K562 (cell line): ENCODE data around the genes PAN2 and PTGES3.

DNA sequence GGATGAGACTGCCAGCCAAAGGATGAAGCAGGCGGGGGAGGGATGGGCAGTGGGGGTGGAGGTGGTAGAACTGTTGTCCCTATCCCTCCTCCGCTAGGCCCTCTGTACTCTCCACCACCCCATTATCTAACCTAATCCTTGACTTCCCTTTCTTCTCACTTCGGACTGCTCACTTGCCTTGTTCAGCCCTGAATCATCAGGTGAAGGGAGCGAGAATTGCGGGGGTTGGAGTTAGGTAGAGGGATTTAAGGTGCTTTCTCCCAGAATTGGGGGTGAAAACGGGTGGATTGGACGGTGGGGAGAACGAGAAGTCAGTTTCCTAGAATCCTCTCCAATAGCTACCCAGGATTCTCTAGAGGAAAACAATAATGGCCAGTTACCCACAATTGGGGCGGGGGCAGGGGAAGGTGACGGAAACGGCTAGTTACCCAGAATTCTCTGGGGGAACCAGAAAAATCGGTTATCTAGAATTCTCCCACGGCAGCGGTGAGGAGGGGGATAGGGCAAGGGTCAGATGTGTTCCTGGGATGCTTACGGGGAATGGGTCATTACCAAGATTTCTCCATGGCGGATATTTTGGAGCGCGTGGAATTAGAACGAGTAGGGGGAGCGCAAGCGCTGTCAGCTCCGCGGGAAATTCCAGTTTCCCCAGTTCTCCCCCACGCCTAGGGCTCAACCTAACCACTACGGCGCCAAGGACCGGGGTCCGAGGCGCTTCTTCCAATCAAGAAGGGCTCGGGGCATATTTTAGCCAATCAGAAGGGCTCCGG, at the start of gene PAN2:
Gene PAN2 (minus strand): TSS at position 691 of the 770 bp plus-strand sequence.
- RAMPAGE, long total RNA = no peak
- RRBS = 3% methylated on average over 5 of the region's 31 CpGs
PRO-cap:
- standard = bidirectional peak, plus-strand start at position 446 of the sequence, minus-strand start at position 354 of the sequence; bidirectional peak, plus-strand start outside the sequence, minus-strand start at position 679 of the sequence
- CoPRO, capped RNA only, 2 experiments = peak in 2 of 2 experiments; most common minus-strand start position 657 of the sequence (in 2)
- CoPRO, capped and uncapped RNA, 2 experiments = peak in 2 of 2 experiments; most common plus-strand start position 462 of the sequence (in 1); most common minus-strand start position 313 of the sequence (in 1)
- CoPRO, uncapped RNA only, 2 experiments = peak in 1 of 2 experiments; most common minus-strand start position 602 of the sequence (in 1)
CAGE:
- cytosol, long polyA plus RNA = no peak
- long polyA plus RNA = no peak
- nucleolus, long total RNA = no peak
- nucleus, long polyA plus RNA = start-site peak on the minus strand centred at position 645 of the sequence, 83 bp wide, 3,065 and 3,600 reads in 2 replicates

DNA sequence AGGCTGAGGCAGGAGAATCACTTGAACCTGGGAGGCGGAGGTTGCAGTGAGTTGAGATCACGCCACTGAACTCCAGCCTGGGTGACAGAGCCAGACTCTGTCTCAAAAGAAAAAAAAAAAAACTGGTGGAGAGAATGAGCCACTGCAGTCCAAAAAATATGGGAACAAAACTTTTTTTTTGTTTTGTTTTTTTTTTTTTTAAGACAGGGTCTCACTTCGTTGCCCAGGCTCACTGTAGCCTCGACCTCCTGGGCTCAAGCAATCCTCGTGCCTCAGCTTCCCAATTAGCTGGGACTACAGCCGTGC, 3.7 kb upstream of the SPRYD4 start:
- RAMPAGE, long total RNA = no peak
- RRBS = no CpG with 5 or more reads among the region's 6 CpGs
PRO-cap:
- standard = no peak
- CoPRO, capped RNA only, 2 experiments = no peak in any of the 2 experiments
- CoPRO, capped and uncapped RNA, 2 experiments = no peak in any of the 2 experiments
- CoPRO, uncapped RNA only, 2 experiments = no peak in any of the 2 experiments
CAGE:
- cytosol, long polyA plus RNA = no peak
- long polyA plus RNA = no peak
- nucleolus, long total RNA = no peak
- nucleus, long polyA plus RNA = no peak

- RAMPAGE, long total RNA = no peak
- RRBS = 3% methylated on average over 16 of the region's 42 CpGs
PRO-cap:
- standard = bidirectional peak, plus-strand start at chr12:56635116, minus-strand start at chr12:56635043
- CoPRO, capped RNA only, 2 experiments = peak in 2 of 2 experiments; most common plus-strand start chr12:56635098 (in 2); most common minus-strand start chr12:56635025 (in 2)
- CoPRO, capped and uncapped RNA, 2 experiments = peak in 1 of 2 experiments; most common plus-strand start chr12:56635098 (in 1); most common minus-strand start chr12:56634977 (in 1)
- CoPRO, uncapped RNA only, 2 experiments = no peak in any of the 2 experiments
CAGE:
- cytosol, long polyA plus RNA = start-site peak on the minus strand at chr12:56634995-56635133, 22 and 23 reads in 2 replicates
- long polyA plus RNA = no peak
- nucleolus, long total RNA = no peak
- nucleus, long polyA plus RNA = no peak
These were observed 4.8 kb upstream of the BAZ2A start for GRCh38 chr12:56634839-56635448.

DNA sequence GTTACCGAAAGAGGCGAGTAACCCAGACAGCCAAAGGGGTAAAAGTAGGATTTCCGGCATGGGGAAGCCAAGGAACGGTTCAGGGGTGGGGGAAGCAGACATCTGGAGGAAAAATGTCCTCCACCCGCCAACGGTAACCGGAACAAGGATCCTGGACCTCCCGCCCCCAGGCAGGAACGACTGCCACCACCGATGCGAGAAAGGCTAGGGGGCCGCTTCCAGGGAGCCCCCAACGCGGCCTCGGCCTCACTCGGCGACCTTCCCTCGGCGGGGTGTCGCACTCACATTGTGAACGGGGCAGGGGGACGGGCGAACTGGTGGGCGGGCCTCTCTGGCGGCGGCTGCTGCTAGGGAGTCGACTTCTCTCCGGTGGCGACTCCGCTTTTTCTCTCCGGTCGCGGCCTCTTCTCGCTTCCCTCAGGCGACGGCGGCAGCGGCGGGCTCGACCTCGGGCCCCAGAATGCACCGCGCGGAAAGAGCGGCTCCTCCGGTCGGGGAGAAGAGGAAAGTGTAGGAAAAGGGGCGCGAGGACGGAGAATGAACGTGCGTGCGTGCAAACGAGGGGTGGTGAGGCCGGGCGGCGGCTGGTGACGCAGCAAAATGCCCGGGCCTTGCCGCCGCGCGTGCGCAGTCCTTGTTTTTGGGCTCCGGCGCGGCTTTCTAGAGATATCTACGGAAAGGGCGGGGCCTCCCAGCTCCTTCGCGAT, at the start of gene PTGES3:
Gene PTGES3 (minus strand): TSS at position 572 of the 707 bp plus-strand sequence.
- RAMPAGE, long total RNA = start-site peak on the minus strand centred at position 487 of the sequence, 296 bp wide, 14,842 and 9,698 reads in 2 replicates
- RRBS = 1% methylated on average over 26 of the region's 71 CpGs
PRO-cap:
- standard = bidirectional peak, plus-strand start outside the sequence, minus-strand start at position 462 of the sequence
- CoPRO, capped RNA only, 2 experiments = peak in 2 of 2 experiments; most common plus-strand start position 350 of the sequence (in 2); most common minus-strand start position 290 of the sequence (in 2)
- CoPRO, capped and uncapped RNA, 2 experiments = peak in 2 of 2 experiments; most common minus-strand start position 510 of the sequence (in 2)
- CoPRO, uncapped RNA only, 2 experiments = peak in 1 of 2 experiments; most common plus-strand start position 379 of the sequence (in 1); most common minus-strand start position 288 of the sequence (in 1)
CAGE:
- cytosol, long polyA plus RNA = start-site peak on the minus strand centred at position 502 of the sequence, 223 bp wide, 1,061 and 834 reads in 2 replicates
- long polyA plus RNA = start-site peak on the minus strand centred at position 473 of the sequence, 167 bp wide, 557 and 966 reads in 2 replicates
- nucleolus, long total RNA = no peak
- nucleus, long polyA plus RNA = start-site peak on the minus strand centred at position 479 of the sequence, 141 bp wide, 501 and 362 reads in 2 replicates

DNA sequence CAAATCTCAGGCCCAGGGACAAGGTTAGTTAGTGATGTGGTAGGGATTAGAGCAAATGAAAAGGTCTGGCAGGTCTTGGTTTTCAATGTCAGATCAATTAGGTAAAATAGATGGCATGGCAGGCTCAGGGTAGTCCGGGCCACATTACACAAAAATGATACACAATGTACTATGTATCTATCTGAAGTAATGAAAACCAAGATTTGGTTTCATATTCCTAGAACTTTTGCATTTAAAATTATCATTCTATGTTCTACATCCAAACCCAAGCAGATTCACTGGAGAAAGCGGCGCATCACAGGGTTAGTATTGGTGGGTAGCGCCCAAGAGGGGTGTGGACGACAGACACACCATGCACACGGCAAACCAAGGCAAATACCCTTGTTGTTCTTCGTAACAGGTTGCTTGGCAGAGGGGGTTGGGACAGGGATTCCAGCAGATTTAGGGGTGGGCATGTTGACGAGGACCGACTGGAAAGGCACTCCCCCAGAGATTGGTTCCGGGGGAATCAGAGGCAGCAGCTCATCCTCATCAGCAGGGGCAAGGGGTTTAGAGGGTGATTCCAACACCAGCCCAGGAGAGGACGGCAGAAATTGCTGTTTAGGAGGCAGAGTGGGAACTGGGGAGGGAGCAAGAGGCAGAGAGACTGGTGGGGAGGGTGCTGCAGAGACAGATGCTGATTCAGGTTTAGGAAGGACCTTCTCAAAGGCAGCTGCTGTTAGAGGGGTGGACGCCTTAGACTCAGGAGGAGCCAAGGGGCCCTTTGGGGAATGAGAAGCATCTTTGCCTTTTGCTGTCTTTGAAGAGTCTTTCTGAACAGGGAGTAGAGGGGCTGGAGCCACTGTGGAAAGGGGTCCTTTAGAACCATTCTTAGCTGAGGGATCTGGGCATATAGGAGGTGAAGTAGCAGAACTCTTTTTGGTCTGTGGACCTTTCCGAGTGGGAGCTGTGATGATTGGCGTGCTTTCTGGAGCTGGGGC, 9.3 kb downstream of the NACA start:
- RAMPAGE, long total RNA = no peak
- RRBS = no CpG with 5 or more reads among the region's 14 CpGs
PRO-cap:
- standard = no peak
- CoPRO, capped RNA only, 2 experiments = no peak in any of the 2 experiments
- CoPRO, capped and uncapped RNA, 2 experiments = peak in 1 of 2 experiments; most common minus-strand start position 683 of the sequence (in 1)
- CoPRO, uncapped RNA only, 2 experiments = peak in 2 of 2 experiments; most common plus-strand start position 54 of the sequence (in 1); most common minus-strand start position 717 of the sequence (in 1)
CAGE:
- cytosol, long polyA plus RNA = no peak
- long polyA plus RNA = no peak
- nucleolus, long total RNA = no peak
- nucleus, long polyA plus RNA = no peak

- RAMPAGE, long total RNA = no peak
- RRBS = no CpG with 5 or more reads among the region's 5 CpGs
PRO-cap:
- standard = no peak
- CoPRO, capped RNA only, 2 experiments = no peak in any of the 2 experiments
- CoPRO, capped and uncapped RNA, 2 experiments = no peak in any of the 2 experiments
- CoPRO, uncapped RNA only, 2 experiments = no peak in any of the 2 experiments
CAGE:
- cytosol, long polyA plus RNA = no peak
- long polyA plus RNA = no peak
- nucleolus, long total RNA = no peak
- nucleus, long polyA plus RNA = no peak
These were observed 866 bp downstream of the NACA start for GRCh38 chr12:56724284-56724581.

DNA sequence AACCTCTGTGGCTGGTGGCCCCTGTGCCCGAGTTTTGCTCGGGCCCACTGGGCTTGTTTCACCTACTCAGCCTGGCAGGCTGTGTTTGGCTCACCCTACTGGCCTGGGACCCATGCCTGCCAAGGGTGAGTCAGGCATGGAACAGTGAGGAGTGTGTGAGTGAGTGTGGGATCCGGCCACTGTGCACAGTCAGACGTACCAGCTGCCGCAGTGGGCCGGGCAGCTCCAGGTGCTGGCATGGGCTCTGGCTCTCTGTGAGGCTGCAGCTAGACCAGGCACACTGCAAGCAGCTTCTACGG, 40.6 kb downstream of the HSD17B6 start:
- RAMPAGE, long total RNA = no peak
- RRBS = 95% methylated on average over 3 of the region's 7 CpGs
PRO-cap:
- standard = no peak
- CoPRO, capped RNA only, 2 experiments = no peak in any of the 2 experiments
- CoPRO, capped and uncapped RNA, 2 experiments = no peak in any of the 2 experiments
- CoPRO, uncapped RNA only, 2 experiments = no peak in any of the 2 experiments
CAGE:
- cytosol, long polyA plus RNA = no peak
- long polyA plus RNA = no peak
- nucleolus, long total RNA = no peak
- nucleus, long polyA plus RNA = no peak

DNA sequence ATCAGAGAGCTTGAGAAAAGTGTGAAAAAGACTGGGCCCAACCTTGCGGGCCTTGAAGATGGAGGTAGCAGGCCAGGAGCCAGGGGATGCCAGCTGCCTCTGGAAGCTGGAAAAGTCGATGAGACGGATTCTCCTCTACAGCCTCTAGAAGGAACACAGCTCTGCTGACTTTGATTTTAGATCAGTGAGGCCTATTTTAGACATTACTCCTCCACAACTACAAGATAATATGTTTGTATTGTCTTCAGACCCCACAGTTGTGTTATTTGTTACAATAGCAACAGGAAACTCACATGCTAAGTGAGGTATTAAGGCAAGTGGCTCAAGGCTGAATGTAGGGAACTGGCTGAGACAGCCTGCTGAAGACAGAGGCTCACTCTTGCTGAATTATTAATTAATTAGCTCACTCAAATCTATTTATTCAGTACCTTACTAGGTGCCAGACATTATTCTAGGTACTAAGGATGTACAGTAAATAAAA, 1.9 kb downstream of the SDR9C7 start:
- RAMPAGE, long total RNA = no peak
- RRBS = no CpG with 5 or more reads among the region's 3 CpGs
PRO-cap:
- standard = no peak
- CoPRO, capped RNA only, 2 experiments = no peak in any of the 2 experiments
- CoPRO, capped and uncapped RNA, 2 experiments = no peak in any of the 2 experiments
- CoPRO, uncapped RNA only, 2 experiments = no peak in any of the 2 experiments
CAGE:
- cytosol, long polyA plus RNA = no peak
- long polyA plus RNA = no peak
- nucleolus, long total RNA = no peak
- nucleus, long polyA plus RNA = no peak

GRCh38 chr12:57026886-57027612, 10.7 kb upstream of the TAC3 start:
- RAMPAGE, long total RNA = no peak
- RRBS = no CpG with 5 or more reads among the region's 13 CpGs
PRO-cap:
- standard = unidirectional peak, plus-strand start at chr12:57027420
- CoPRO, capped RNA only, 2 experiments = peak in 2 of 2 experiments; most common plus-strand start chr12:57027420 (in 2); most common minus-strand start chr12:57027279 (in 1)
- CoPRO, capped and uncapped RNA, 2 experiments = peak in 2 of 2 experiments; most common plus-strand start chr12:57027420 (in 2); most common minus-strand start chr12:57027396 (in 1)
- CoPRO, uncapped RNA only, 2 experiments = no peak in any of the 2 experiments
CAGE:
- cytosol, long polyA plus RNA = no peak
- long polyA plus RNA = no peak
- nucleolus, long total RNA = no peak
- nucleus, long polyA plus RNA = no peak

GRCh38 chr12:57138702-57139427, 10.6 kb downstream of the LRP1 start:
- RAMPAGE, long total RNA = no peak
- RRBS = no CpG with 5 or more reads among the region's 9 CpGs
PRO-cap:
- standard = no peak
- CoPRO, capped RNA only, 2 experiments = no peak in any of the 2 experiments
- CoPRO, capped and uncapped RNA, 2 experiments = no peak in any of the 2 experiments
- CoPRO, uncapped RNA only, 2 experiments = no peak in any of the 2 experiments
CAGE:
- cytosol, long polyA plus RNA = no peak
- long polyA plus RNA = no peak
- nucleolus, long total RNA = no peak
- nucleus, long polyA plus RNA = no peak

GRCh38 chr12:57146719-57147785, 18.8 kb downstream of the LRP1 start:
- RAMPAGE, long total RNA = no peak
- RRBS = no CpG with 5 or more reads among the region's 9 CpGs
PRO-cap:
- standard = no peak
- CoPRO, capped RNA only, 2 experiments = no peak in any of the 2 experiments
- CoPRO, capped and uncapped RNA, 2 experiments = no peak in any of the 2 experiments
- CoPRO, uncapped RNA only, 2 experiments = no peak in any of the 2 experiments
CAGE:
- cytosol, long polyA plus RNA = no peak
- long polyA plus RNA = no peak
- nucleolus, long total RNA = no peak
- nucleus, long polyA plus RNA = no peak

GRCh38 chr12:57199621-57200123, 16.9 kb upstream of the NXPH4 start:
- RAMPAGE, long total RNA = no peak
- RRBS = 0% methylated on average over 1 of the region's 9 CpGs
PRO-cap:
- standard = no peak
- CoPRO, capped RNA only, 2 experiments = no peak in any of the 2 experiments
- CoPRO, capped and uncapped RNA, 2 experiments = no peak in any of the 2 experiments
- CoPRO, uncapped RNA only, 2 experiments = no peak in any of the 2 experiments
CAGE:
- cytosol, long polyA plus RNA = no peak
- long polyA plus RNA = no peak
- nucleolus, long total RNA = no peak
- nucleus, long polyA plus RNA = no peak

- RAMPAGE, long total RNA = no peak
- RRBS = no CpG with 5 or more reads among the region's 19 CpGs
PRO-cap:
- standard = no peak
- CoPRO, capped RNA only, 2 experiments = no peak in any of the 2 experiments
- CoPRO, capped and uncapped RNA, 2 experiments = no peak in any of the 2 experiments
- CoPRO, uncapped RNA only, 2 experiments = no peak in any of the 2 experiments
CAGE:
- cytosol, long polyA plus RNA = no peak
- long polyA plus RNA = no peak
- nucleolus, long total RNA = no peak
- nucleus, long polyA plus RNA = no peak
These were observed 6.5 kb upstream of the NXPH4 start for GRCh38 chr12:57210013-57210674.

DNA sequence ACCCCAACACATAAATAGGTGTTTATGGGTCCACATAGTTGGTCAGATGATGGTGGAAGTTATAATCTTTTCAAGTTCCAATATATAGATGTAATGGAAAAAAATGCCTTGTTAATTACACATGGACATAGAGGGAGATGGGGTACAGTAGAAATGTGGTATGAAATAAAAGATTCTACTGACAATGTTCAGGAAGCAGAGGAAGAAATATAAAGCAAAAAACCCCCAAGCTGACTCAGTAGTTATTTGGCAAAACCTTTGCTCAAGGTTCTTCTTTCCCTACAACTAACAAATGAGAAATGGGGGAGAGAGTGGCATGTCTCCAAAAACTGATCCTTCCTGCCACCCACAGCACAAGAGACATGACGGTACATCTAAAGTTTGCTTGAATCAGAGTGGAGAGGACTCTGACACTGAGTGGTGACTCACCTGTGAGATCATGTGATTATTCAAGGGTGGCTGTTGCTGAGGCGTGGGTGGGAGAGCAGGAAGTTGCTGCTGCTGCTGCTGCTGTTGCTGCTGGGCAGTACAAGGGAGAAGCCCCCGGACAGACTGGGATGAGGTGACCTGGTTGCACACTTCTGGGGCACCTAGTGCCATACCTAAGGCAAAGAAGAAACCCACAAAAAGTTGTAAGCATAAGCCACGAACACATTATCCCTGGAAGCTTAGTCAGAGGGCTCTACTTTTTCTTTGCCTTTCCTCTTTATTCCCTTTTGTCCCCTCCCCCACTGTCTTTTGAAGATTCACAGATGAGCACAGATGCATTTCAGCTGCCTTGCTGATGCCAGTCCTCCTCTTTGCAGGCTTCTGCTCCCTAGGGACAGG, 29.2 kb upstream of the STAC3 start:
- RAMPAGE, long total RNA = no peak
- RRBS = no CpG with 5 or more reads among the region's 4 CpGs
PRO-cap:
- standard = bidirectional peak, plus-strand start at position 468 of the sequence, minus-strand start at position 364 of the sequence
- CoPRO, capped RNA only, 2 experiments = no peak in any of the 2 experiments
- CoPRO, capped and uncapped RNA, 2 experiments = no peak in any of the 2 experiments
- CoPRO, uncapped RNA only, 2 experiments = no peak in any of the 2 experiments
CAGE:
- cytosol, long polyA plus RNA = no peak
- long polyA plus RNA = no peak
- nucleolus, long total RNA = no peak
- nucleus, long polyA plus RNA = no peak

DNA sequence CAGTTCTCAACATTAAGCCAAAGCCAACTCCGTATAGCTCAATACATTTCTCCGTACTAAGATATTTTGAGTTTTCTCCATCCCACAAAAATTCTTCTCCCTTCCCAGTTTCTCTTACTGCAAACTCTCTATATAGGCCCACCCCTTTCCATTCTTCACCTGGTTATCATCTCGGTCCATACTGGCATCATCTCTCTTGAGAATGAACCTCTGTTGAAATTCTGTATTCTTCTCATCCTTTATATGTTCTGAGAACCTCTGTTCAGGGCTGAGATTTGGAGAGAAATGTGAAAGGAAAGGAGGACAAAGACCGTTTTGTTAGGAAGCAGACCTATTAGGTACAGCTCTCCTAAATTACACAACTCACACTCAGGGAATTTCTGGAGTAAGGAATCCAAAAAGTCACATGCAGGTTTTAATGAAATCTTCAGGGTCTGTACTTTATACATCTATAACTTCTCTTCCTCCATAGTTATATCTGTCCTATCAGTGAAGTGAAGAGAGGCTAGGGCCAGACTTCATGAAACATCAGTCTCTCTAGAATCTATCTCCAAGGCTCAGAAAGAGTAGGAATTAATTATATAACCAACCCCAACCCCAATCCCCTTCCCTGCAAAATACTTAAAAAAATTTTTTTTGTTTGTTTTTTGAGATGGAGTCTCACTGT, 44.4 kb upstream of the STAC3 start:
- RAMPAGE, long total RNA = no peak
- RRBS = no CpG with 5 or more reads among the region's 4 CpGs
PRO-cap:
- standard = no peak
- CoPRO, capped RNA only, 2 experiments = no peak in any of the 2 experiments
- CoPRO, capped and uncapped RNA, 2 experiments = no peak in any of the 2 experiments
- CoPRO, uncapped RNA only, 2 experiments = no peak in any of the 2 experiments
CAGE:
- cytosol, long polyA plus RNA = no peak
- long polyA plus RNA = no peak
- nucleolus, long total RNA = no peak
- nucleus, long polyA plus RNA = no peak

DNA sequence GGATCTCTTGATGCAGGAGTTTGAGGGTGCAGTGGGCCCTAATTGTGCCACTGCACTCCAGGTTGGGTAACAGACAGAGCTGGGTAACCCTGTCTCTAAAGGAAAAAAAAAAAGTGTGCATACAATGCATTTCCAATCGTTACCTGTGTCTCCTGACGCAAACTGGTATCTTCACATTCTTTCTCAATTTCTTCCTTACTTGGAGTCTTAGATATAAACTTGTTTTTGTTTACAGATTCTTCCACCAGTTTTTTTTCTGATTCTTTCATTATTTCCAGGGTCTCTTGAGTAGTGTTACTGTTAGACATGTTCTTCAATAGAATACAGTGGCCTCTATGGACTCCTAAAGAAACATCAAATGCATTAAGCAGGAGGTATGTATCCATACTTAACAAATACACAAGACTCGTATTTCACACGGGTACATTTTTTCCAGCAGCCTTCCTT, 59.2 kb upstream of the STAC3 start:
- RAMPAGE, long total RNA = no peak
- RRBS = no CpG with 5 or more reads among the region's 4 CpGs
PRO-cap:
- standard = no peak
- CoPRO, capped RNA only, 2 experiments = no peak in any of the 2 experiments
- CoPRO, capped and uncapped RNA, 2 experiments = no peak in any of the 2 experiments
- CoPRO, uncapped RNA only, 2 experiments = no peak in any of the 2 experiments
CAGE:
- cytosol, long polyA plus RNA = no peak
- long polyA plus RNA = no peak
- nucleolus, long total RNA = no peak
- nucleus, long polyA plus RNA = no peak

DNA sequence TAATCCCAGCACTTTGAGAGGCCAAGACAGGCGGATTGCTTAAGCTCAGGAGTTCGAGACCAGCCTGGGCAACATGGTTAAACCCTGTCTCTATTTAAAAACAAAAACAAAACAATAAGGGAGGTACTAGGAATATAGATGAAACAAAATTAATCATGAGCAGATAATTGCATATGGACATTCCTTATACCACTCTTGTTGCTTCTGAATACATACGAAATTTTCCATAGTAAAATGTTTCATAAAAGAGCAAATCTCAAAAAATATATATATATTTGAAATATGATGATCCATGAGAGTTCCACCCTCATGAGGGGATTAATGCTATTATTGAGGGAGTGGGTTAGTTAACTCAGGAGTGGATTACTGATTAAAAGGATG, 22.4 kb downstream of the R3HDM2 start:
- RAMPAGE, long total RNA = no peak
- RRBS = no CpG with 5 or more reads among the region's 3 CpGs
PRO-cap:
- standard = no peak
- CoPRO, capped RNA only, 2 experiments = no peak in any of the 2 experiments
- CoPRO, capped and uncapped RNA, 2 experiments = no peak in any of the 2 experiments
- CoPRO, uncapped RNA only, 2 experiments = no peak in any of the 2 experiments
CAGE:
- cytosol, long polyA plus RNA = no peak
- long polyA plus RNA = no peak
- nucleolus, long total RNA = no peak
- nucleus, long polyA plus RNA = no peak

GRCh38 chr12:57455801-57456061, 624 bp downstream of the INHBE start:
- RAMPAGE, long total RNA = no peak
- RRBS = no CpG with 5 or more reads among the region's 1 CpG
PRO-cap:
- standard = no peak
- CoPRO, capped RNA only, 2 experiments = no peak in any of the 2 experiments
- CoPRO, capped and uncapped RNA, 2 experiments = no peak in any of the 2 experiments
- CoPRO, uncapped RNA only, 2 experiments = no peak in any of the 2 experiments
CAGE:
- cytosol, long polyA plus RNA = no peak
- long polyA plus RNA = no peak
- nucleolus, long total RNA = no peak
- nucleus, long polyA plus RNA = no peak